Colon Carcinoma Metastatic in the Lung (tissue), 2 donors: ENCODE results near the gene DOHH.

DNA sequence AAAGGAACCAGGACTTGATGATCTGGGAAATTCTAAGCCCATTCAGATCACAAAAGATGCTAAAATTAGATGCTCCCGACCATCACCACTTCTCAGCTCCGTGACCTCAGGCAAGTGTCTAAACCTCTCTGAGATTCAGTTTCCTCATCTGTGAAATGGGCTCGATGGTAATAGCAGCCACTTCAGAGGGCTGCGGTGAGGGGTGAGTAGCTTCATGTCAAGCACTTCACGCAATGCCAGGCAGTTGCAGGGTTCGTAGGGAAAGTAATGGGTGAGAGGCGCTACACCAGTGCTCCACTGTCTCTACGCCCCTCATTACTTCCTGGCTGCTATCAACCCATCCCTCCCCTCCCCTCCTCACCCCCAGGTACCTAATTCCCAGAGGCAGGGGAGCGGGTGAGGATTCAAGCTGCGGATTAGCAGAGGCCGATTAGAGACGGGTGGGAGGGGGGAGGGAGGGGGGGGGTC, 8.9 kb upstream of the NFIC start:
- PRO-cap, 2 experiments, result no peak in any of the 2 experiments

- PRO-cap, 2 experiments, result peak in 2 of 2 experiments; most common plus-strand start chr19:3360193 (in 1); most common minus-strand start chr19:3360244 (in 1)
Observed at GRCh38 chr19:3360148-3361098, 6.0 kb upstream of the NFIC start.

DNA sequence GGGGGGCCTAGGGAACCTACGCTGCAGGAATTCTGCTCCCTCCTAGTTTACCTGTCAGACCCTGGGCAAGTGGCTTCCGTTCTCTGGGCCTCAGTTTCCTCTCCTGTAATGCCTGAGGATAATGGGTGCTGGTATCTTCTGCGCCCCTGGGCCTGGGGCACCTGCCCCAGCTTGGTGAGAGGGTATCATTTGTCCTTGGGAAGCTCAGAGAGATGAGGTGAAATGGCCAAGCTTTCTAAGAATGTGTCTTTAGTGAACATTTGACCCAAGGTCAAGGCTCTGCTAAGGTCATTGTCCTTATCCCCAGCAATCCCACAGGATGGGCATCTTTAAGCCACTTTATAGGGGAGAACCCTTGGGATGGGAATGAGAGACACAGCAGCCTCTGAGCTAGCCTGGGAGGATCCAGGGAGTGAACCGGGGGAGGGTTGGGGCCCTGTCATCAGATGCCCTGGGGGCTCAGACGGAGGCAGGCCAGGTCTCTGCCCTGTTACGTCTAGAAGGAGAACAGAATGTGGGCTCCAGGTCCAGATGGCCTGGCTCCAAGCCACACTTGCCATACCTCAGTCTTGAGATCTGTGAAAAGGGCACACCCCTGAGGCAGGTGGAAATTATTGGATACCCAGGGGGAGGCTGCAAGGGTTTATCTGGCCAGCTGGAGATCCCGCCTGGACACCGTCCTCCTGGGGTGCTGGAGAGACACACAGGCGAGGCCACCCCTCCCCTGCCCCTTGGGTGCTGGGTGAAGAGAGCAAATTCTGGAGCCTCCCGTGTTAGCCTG, 1.1 kb upstream of the NFIC start:
- PRO-cap, 2 experiments, result no peak in any of the 2 experiments

DNA sequence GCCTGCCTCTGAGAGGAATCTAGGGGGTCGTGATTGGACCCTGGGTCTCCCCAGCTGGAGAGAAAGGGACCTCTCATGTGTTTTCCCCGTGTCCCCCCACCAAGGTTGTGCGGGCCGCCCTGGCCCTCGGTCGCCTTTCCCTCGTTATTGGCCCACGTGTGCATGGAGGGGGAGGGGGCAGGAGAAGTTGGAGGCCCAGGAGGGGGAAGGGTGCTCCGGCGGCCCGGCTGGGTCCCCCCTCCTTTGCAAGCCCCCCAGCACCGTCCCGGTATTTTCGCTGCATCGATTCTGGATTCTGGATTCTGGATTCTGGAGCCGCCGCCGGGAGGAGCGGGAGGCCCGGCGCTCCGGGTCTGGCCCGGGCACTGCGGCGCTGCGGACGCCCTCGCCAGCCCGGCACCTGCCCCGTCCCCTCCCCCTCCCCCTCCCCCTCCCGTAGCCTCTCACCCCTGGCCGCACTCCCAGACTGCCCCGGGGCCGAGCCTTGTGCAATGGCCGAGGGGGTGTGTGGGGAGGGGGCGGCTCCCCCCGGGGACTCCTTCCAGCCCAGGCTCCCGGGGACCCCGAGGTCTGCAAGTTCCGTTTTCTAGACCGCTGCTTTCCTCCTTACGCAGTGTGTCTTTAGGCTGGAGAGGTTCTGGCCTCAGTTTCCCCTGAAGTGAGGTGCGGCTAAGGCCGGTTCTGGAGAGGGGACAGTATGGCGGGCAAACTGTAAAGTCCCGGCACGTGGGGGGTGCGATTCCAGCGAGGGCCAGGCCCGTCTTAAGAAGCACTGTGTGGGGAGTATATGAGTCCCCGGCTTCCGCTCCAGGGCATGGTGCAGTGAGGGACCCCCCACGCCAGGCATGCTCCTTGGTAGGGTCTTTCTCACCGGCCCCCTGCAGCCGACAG, 926 bp downstream of the NFIC start:
- PRO-cap, 2 experiments, result peak in 2 of 2 experiments; most common plus-strand start position 300 of the sequence (in 1); most common minus-strand start position 138 of the sequence (in 2)

- PRO-cap, 2 experiments, result no peak in any of the 2 experiments
Observed at GRCh38 chr19:3367955-3368801, 1.8 kb downstream of the NFIC start.

DNA sequence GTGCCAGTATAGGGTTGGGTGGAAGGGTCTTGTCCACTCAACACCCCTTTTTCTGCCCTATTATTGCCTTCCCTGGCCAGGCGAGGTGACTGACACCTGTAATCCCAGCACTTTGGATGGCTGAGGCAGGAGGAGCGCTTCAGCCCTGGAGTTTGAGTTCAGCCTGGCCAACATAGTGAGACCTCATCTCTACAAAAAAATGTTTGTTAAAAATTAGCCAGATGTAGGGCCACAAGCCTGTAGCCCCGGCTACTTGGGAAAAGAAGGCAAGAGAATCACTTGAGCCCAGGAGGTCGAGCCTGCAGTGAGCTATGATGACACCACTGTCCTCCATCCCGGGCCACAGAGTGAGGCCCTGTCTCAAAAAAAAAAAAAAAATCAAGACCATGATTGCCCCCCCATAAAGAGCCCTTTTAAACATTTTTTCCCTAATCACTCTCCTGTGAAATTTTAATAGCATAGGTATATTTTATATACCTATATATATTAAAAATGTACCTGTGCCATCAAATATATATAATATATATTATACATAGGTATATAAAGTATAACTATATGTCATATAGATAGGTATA, 49.5 kb downstream of the NFIC start:
- PRO-cap, 2 experiments, result no peak in any of the 2 experiments

- PRO-cap, 2 experiments, result no peak in any of the 2 experiments
Observed at GRCh38 chr19:3456268-3456908, 23.9 kb downstream of the SMIM24 start.

- PRO-cap, 2 experiments, result no peak in any of the 2 experiments
Observed at GRCh38 chr19:3464291-3464877, 15.9 kb downstream of the SMIM24 start.

DNA sequence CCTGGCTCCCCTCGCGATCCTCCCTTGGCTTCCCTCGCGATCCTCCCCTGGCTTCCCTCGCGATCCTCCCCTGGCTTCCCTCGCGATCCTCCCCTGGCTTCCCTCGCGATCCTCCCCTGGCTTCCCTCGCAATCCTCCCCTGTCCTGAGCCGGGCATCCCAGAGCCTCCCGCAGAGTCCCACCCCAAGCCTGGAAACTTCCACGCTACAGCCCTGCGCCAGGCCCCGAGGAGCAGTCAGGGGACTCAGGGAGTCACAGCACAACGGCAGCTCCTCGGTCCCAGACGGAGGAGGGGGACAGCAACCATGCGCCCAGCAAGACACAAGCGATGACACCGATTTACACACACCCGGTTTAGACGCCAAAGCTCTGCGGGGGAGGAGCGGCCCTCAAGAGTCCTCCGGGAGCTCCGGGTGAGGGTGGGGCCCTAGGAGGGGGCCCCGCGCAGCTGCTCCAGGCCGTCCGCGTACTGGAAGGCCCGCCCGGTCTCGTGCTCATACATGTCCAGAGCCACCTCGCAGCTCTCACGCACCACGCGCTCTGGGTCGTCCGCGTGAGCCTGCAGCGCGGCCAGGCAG, 7.9 kb upstream of the SMIM44 start:
- PRO-cap, 2 experiments, result no peak in any of the 2 experiments

DNA sequence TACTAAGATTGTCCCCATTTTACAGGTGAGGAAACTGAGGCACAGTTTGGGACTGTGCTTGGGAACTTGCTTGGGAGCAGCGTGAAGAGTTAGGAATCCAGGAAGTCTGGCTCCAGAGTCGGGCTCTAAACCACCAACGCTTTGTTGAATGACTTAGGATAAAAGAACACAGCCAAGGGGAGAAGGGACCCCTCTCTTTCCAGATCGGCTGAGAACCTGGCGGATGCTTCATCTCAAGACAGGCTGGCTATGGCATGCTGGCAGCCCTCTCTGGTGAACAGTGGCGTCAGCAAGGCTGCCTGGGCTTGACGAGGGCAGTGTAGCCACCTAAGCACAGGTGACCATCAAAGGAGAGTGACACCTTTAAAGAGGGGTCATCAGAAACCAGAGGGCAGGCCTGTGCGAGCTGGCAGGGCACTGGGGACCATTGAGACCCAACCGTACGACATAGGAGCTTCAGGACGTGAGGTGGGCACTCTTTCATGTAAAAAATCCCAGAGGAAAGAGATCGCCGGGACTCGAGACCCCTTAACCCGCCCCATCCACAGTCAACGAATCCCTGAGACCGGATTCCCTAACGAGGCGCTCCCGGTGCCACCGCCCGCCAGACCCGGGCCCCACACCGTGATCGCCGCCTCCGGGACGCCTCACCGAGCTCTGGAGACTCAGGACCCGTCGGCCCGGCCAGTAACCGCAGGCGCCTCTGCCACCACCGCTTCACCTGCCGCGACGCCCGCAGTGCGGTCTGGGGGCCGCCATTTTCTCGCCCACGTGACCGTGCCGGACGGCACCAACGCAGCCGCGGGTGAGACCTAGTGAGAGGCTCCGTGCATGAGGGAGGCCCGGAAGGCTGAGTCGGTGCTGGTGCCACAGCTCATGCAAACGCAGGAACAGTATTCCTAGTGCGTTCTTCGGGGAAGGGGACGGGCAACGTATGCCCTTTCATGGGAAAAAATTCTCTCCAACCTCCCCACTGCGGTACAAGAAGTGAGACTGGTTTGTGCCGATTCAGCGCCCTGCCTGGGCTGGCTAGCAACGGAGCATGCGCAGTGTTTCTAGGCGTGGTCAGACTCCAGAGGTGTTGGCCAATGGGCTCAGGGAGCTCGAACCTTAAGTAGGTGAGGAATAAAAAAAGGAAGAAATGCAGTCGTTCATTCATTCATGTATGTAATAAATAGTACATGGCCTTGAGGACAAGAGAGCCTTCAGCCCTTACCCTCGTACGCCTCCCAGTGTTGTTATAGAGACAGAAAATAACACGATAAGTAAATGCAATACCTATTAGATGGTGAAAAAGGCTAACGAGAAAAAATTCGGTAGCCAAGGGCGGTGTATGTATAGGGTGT, at the start of gene DOHH:
Gene DOHH (minus strand): TSS at position 765 of the 1,346 bp plus-strand sequence.
- PRO-cap, 2 experiments, result peak in 2 of 2 experiments; most common minus-strand start position 723 of the sequence (in 2)

DNA sequence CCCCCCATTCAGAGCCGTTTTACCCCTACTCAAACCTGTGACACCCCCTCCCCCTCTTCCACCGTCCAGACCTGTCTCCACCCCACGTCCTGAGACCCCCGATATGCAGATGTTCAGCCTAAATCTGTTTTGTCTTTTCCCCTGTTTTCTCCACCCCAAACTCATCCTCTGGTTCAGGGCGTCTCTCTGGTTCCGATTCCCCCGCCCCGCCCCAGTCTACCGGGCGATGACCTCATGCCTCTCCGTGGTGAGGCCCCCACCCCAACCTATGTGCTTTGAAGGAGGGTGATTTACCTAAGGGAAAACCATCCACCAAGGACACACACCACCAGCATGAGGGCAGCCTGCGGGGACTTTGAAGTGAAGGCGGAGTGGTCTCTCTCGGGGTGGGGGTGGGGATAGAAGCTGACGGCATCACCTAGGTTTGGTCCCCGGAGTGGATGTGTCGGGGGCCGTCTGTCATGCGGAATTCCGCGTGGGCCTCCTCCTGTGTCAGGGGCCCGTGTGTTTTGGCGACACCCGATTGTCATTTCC, 1.3 kb downstream of the FZR1 start:
- PRO-cap, 2 experiments, result peak in 1 of 2 experiments; most common minus-strand start position 163 of the sequence (in 1)

DNA sequence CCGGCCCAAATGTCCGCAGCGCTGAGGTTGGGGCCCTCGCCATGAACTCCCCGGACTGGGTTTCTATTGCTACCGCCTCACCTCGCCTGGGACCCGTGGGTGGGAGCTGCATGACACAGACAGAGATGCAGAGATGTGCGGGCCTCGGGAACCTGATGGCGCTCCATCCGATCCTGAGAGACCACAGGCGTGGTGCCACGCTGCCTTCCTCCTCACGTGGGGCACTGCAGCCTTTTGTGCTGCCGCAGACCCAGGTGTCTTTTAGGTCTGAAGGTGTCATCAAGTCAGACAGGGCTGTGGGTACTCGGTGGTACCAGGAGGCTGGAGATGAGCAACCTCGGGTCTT, 4.8 kb downstream of the FZR1 start:
- PRO-cap, 2 experiments, result no peak in any of the 2 experiments

- PRO-cap, 2 experiments, result no peak in any of the 2 experiments
Observed at GRCh38 chr19:3531639-3532856, 6.9 kb upstream of the TEKTIP1 start.

GRCh38 chr19:3576693-3577586, 4.2 kb downstream of the HMG20B start:
- PRO-cap, 2 experiments, result peak in 1 of 2 experiments; most common plus-strand start chr19:3576946 (in 1); most common minus-strand start chr19:3576772 (in 1)

- PRO-cap, 2 experiments, result no peak in any of the 2 experiments
Observed at GRCh38 chr19:3585844-3586607, 748 bp downstream of the GIPC3 start.

DNA sequence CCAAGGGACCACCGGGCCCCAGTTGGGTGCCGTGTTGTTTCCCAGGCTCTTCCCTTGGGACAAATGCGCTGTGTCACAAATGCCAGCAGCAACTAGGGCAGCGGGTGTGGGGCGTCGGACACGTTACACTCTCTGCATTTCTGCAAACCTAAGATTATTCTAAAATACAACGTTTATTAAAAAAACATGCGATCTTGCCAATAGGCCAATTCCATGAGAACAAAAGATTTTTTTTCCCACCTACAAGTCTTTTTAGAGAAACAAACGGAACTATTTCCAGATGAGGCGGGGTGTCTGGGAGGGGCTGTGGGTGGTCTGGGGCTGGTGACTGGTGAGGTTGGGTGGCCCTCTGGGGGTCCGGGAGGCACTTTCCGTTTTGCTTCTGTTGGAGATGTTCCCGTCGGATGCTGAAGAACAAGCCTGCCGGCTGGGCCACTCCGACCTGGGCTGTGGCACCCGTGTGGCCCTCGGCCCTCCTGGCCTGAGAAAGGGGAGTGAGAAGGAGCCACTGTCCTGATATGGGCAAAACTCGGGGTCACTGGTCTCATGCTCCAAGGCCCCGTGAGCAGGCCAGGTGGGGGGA, 3.9 kb upstream of the TBXA2R start:
- PRO-cap, 2 experiments, result no peak in any of the 2 experiments

GRCh38 chr19:3657929-3658315, 31.3 kb upstream of the CACTIN start:
- PRO-cap, 2 experiments, result no peak in any of the 2 experiments

- PRO-cap, 2 experiments, result peak in 2 of 2 experiments; most common plus-strand start chr19:3721731 (in 1); most common minus-strand start chr19:3721561 (in 2)
Observed at GRCh38 chr19:3721414-3722029, 13.3 kb downstream of the TJP3 start.

GRCh38 chr19:3977379-3978104, 6.6 kb upstream of the DAPK3 start:
- PRO-cap, 2 experiments, result no peak in any of the 2 experiments

- PRO-cap, 2 experiments, result no peak in any of the 2 experiments
Observed at GRCh38 chr19:3983841-3984733, 1.2 kb downstream of the EEF2 start.